K562 (cell line): ENCODE measurements around a stretch of chr1.

DNA sequence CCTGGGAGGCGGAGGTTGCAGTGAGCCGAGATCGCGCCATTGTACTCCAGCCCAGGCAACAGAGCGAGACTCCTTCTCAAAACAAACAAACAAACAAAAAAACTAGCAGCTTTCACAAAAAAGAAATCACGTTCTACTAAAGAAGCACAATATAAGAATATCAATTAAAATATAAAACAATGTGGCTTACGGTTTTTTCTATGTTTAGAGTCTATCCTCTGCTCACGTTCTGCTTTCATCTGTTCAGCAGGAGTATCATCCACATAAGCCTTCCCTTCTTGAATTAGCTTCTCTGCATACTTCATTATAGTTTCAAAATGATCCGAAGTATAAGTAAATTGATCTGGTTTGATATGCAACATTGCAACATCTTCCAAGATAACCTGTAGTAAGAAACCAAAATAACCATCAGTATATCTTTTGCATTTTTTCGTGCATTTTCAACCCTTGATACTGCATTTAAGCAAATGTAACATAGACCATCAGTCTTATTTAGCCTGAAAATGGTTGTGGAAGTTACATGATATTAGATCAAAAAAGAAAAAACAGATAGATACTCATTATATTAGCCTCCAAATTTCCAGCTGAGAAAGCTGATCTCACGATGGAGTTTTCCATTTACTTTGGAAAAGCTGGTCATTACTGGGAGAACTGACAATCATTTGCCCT lies 22.1 kb downstream of the EPRS1 start:
- RAMPAGE, long total RNA, result no peak
- RRBS, result no CpG with 5 or more reads among the region's 11 CpGs
PRO-cap:
- standard, result no peak
- CoPRO, capped RNA only, 2 experiments, result no peak in any of the 2 experiments
- CoPRO, capped and uncapped RNA, 2 experiments, result no peak in any of the 2 experiments
- CoPRO, uncapped RNA only, 2 experiments, result no peak in any of the 2 experiments
CAGE:
- cytosol, long polyA plus RNA, result no peak
- long polyA plus RNA, result no peak
- nucleolus, long total RNA, result no peak
- nucleus, long polyA plus RNA, result no peak

- RAMPAGE, long total RNA, result no peak
- RRBS, result no CpG with 5 or more reads among the region's 18 CpGs
PRO-cap:
- standard, result bidirectional peak, plus-strand start at chr1:220090557, minus-strand start at chr1:220090463
- CoPRO, capped RNA only, 2 experiments, result no peak in any of the 2 experiments
- CoPRO, capped and uncapped RNA, 2 experiments, result no peak in any of the 2 experiments
- CoPRO, uncapped RNA only, 2 experiments, result no peak in any of the 2 experiments
CAGE:
- cytosol, long polyA plus RNA, result no peak
- long polyA plus RNA, result no peak
- nucleolus, long total RNA, result no peak
- nucleus, long polyA plus RNA, result no peak
Observed at GRCh38 chr1:220090195-220090713, 666 bp upstream of the BPNT1 start.

- RAMPAGE, long total RNA, result no peak
- RRBS, result no CpG with 5 or more reads among the region's 3 CpGs
PRO-cap:
- standard, result unidirectional peak, minus-strand start at chr1:220093531; unidirectional peak, minus-strand start at chr1:220093731
- CoPRO, capped RNA only, 2 experiments, result peak in 1 of 2 experiments; most common minus-strand start chr1:220093731 (in 1)
- CoPRO, capped and uncapped RNA, 2 experiments, result peak in 1 of 2 experiments; most common minus-strand start chr1:220093731 (in 1)
- CoPRO, uncapped RNA only, 2 experiments, result peak in 2 of 2 experiments; most common plus-strand start chr1:220093752 (in 1); most common minus-strand start chr1:220093731 (in 2)
CAGE:
- cytosol, long polyA plus RNA, result no peak
- long polyA plus RNA, result no peak
- nucleolus, long total RNA, result no peak
- nucleus, long polyA plus RNA, result no peak
Observed at GRCh38 chr1:220093520-220093899, 422 bp upstream of the IARS2 start.

DNA sequence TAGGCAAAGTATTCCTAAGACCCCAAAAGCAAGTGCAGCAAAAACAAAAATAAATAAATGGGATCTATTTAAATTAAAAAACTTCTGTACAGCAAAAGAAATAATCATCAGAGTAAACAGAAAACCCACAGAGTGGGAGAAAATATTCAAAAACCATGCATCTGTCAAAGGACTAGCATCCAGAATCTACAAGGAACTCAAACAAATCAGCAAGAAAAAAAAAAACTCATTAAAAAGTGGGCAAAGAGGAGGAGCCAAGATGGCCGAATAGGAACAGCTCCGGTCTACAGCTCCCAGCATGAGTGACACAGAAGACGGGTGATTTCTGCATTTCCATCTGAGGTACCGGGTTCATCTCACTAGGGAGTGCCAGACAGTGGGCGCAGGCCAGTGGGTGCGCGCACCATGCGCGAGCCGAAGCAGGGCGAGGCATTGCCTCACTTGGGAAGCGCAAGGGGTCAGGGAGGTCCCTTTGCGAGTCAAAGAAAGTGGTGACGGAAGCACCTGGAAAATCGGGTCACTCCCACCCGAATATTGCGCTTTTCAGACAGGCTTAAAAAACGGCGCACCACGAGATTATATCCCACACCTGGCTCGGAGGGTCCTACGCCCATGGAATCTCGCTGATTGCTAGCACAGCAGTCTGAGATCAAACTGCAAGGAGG lies 27.2 kb downstream of the RAB3GAP2 start:
- RAMPAGE, long total RNA, result no peak
- RRBS, result no CpG with 5 or more reads among the region's 23 CpGs
PRO-cap:
- standard, result no peak
- CoPRO, capped RNA only, 2 experiments, result no peak in any of the 2 experiments
- CoPRO, capped and uncapped RNA, 2 experiments, result no peak in any of the 2 experiments
- CoPRO, uncapped RNA only, 2 experiments, result no peak in any of the 2 experiments
CAGE:
- cytosol, long polyA plus RNA, result no peak
- long polyA plus RNA, result no peak
- nucleolus, long total RNA, result no peak
- nucleus, long polyA plus RNA, result no peak

- RAMPAGE, long total RNA, result no peak
- RRBS, result no CpG with 5 or more reads among the region's 2 CpGs
PRO-cap:
- standard, result no peak
- CoPRO, capped RNA only, 2 experiments, result no peak in any of the 2 experiments
- CoPRO, capped and uncapped RNA, 2 experiments, result no peak in any of the 2 experiments
- CoPRO, uncapped RNA only, 2 experiments, result no peak in any of the 2 experiments
CAGE:
- cytosol, long polyA plus RNA, result no peak
- long polyA plus RNA, result no peak
- nucleolus, long total RNA, result no peak
- nucleus, long polyA plus RNA, result no peak
Observed at GRCh38 chr1:220360868-220361164, 88.6 kb upstream of the RAB3GAP2 start.

- RAMPAGE, long total RNA, result no peak
- RRBS, result no CpG with 5 or more reads among the region's 4 CpGs
PRO-cap:
- standard, result no peak
- CoPRO, capped RNA only, 2 experiments, result no peak in any of the 2 experiments
- CoPRO, capped and uncapped RNA, 2 experiments, result no peak in any of the 2 experiments
- CoPRO, uncapped RNA only, 2 experiments, result no peak in any of the 2 experiments
CAGE:
- cytosol, long polyA plus RNA, result no peak
- long polyA plus RNA, result no peak
- nucleolus, long total RNA, result no peak
- nucleus, long polyA plus RNA, result no peak
Observed at GRCh38 chr1:220781660-220782287, 4.9 kb upstream of the MTARC1 start.

- RAMPAGE, long total RNA, result no peak
- RRBS, result 53% methylated on average over 14 of the region's 41 CpGs
PRO-cap:
- standard, result no peak
- CoPRO, capped RNA only, 2 experiments, result no peak in any of the 2 experiments
- CoPRO, capped and uncapped RNA, 2 experiments, result no peak in any of the 2 experiments
- CoPRO, uncapped RNA only, 2 experiments, result no peak in any of the 2 experiments
CAGE:
- cytosol, long polyA plus RNA, result no peak
- long polyA plus RNA, result no peak
- nucleolus, long total RNA, result no peak
- nucleus, long polyA plus RNA, result no peak
Observed at GRCh38 chr1:220878125-220879053, 854 bp upstream of the HLX start.

- RAMPAGE, long total RNA, result no peak
- RRBS, result 15% methylated on average over 12 of the region's 17 CpGs
PRO-cap:
- standard, result bidirectional peak, plus-strand start at chr1:220879367, minus-strand start at chr1:220879221
- CoPRO, capped RNA only, 2 experiments, result peak in 2 of 2 experiments; most common minus-strand start chr1:220879221 (in 2)
- CoPRO, capped and uncapped RNA, 2 experiments, result peak in 1 of 2 experiments; most common minus-strand start chr1:220879201 (in 1)
- CoPRO, uncapped RNA only, 2 experiments, result no peak in any of the 2 experiments
CAGE:
- cytosol, long polyA plus RNA, result no peak
- long polyA plus RNA, result no peak
- nucleolus, long total RNA, result no peak
- nucleus, long polyA plus RNA, result no peak
Observed at GRCh38 chr1:220879054-220879269, 281 bp upstream of the HLX start.

DNA sequence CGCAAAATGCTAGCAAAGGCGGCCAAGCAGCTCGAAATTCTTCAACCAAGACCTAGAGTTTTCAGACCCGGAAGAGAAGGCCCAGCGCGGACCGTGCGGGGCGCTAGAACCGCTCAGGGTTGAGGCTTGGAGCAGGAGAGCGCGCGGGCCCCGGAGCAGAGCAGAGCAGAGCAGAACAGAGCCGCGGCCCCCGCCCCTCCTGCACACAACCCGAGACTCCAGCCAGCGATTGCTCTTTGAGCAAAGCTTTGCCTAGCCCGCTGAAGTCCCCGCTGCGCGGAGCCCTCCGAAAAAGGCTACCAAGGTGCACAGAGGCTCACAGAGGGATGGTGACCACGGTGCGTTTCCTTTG lies 8.2 kb downstream of the HLX start:
- RAMPAGE, long total RNA, result no peak
- RRBS, result 7% methylated on average over 11 of the region's 26 CpGs
PRO-cap:
- standard, result no peak
- CoPRO, capped RNA only, 2 experiments, result no peak in any of the 2 experiments
- CoPRO, capped and uncapped RNA, 2 experiments, result no peak in any of the 2 experiments
- CoPRO, uncapped RNA only, 2 experiments, result no peak in any of the 2 experiments
CAGE:
- cytosol, long polyA plus RNA, result no peak
- long polyA plus RNA, result no peak
- nucleolus, long total RNA, result no peak
- nucleus, long polyA plus RNA, result no peak

GRCh38 chr1:221440512-221441006 lies 301.3 kb downstream of the DUSP10 start:
- RAMPAGE, long total RNA, result no peak
- RRBS, result no CpG with 5 or more reads among the region's 4 CpGs
PRO-cap:
- standard, result no peak
- CoPRO, capped RNA only, 2 experiments, result no peak in any of the 2 experiments
- CoPRO, capped and uncapped RNA, 2 experiments, result no peak in any of the 2 experiments
- CoPRO, uncapped RNA only, 2 experiments, result no peak in any of the 2 experiments
CAGE:
- cytosol, long polyA plus RNA, result no peak
- long polyA plus RNA, result no peak
- nucleolus, long total RNA, result no peak
- nucleus, long polyA plus RNA, result no peak

DNA sequence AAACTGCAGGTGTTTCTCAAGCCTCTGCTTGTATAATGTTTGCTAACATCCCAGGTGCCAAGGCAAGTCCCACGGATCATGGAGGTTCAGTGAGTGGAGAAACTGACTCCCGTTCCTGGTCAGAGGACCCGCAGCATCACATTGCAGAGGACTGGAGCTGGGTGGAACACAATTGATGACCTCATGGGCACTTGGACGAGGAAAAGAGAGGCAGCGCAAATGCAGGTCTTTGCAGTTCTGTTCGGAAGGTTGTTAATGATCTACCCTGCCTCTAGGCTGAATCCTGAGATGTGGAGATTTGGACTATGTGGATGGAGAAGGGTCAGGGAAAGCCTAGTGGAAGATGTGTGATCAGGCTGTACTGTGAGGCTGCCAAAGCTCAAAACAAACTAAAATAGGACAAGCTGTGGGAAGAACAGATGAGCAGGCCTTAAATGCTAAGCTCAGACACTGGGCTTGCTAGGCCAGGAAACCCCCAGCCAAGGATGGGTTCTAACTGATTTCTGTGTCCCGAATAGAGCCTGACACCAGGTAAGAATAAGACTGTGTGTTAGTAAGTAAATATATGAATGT lies 192.9 kb downstream of the DUSP10 start:
- RAMPAGE, long total RNA, result no peak
- RRBS, result no CpG with 5 or more reads among the region's 7 CpGs
PRO-cap:
- standard, result no peak
- CoPRO, capped RNA only, 2 experiments, result no peak in any of the 2 experiments
- CoPRO, capped and uncapped RNA, 2 experiments, result no peak in any of the 2 experiments
- CoPRO, uncapped RNA only, 2 experiments, result no peak in any of the 2 experiments
CAGE:
- cytosol, long polyA plus RNA, result no peak
- long polyA plus RNA, result no peak
- nucleolus, long total RNA, result no peak
- nucleus, long polyA plus RNA, result no peak

GRCh38 chr1:221563030-221563949 lies 178.6 kb downstream of the DUSP10 start:
- RAMPAGE, long total RNA, result no peak
- RRBS, result no CpG with 5 or more reads among the region's 32 CpGs
PRO-cap:
- standard, result no peak
- CoPRO, capped RNA only, 2 experiments, result no peak in any of the 2 experiments
- CoPRO, capped and uncapped RNA, 2 experiments, result no peak in any of the 2 experiments
- CoPRO, uncapped RNA only, 2 experiments, result no peak in any of the 2 experiments
CAGE:
- cytosol, long polyA plus RNA, result no peak
- long polyA plus RNA, result no peak
- nucleolus, long total RNA, result no peak
- nucleus, long polyA plus RNA, result no peak

- RAMPAGE, long total RNA, result no peak
- RRBS, result no CpG with 5 or more reads among the region's 2 CpGs
PRO-cap:
- standard, result no peak
- CoPRO, capped RNA only, 2 experiments, result no peak in any of the 2 experiments
- CoPRO, capped and uncapped RNA, 2 experiments, result no peak in any of the 2 experiments
- CoPRO, uncapped RNA only, 2 experiments, result no peak in any of the 2 experiments
CAGE:
- cytosol, long polyA plus RNA, result no peak
- long polyA plus RNA, result no peak
- nucleolus, long total RNA, result no peak
- nucleus, long polyA plus RNA, result no peak
Observed at GRCh38 chr1:221710575-221710932, 31.3 kb downstream of the DUSP10 start.

DNA sequence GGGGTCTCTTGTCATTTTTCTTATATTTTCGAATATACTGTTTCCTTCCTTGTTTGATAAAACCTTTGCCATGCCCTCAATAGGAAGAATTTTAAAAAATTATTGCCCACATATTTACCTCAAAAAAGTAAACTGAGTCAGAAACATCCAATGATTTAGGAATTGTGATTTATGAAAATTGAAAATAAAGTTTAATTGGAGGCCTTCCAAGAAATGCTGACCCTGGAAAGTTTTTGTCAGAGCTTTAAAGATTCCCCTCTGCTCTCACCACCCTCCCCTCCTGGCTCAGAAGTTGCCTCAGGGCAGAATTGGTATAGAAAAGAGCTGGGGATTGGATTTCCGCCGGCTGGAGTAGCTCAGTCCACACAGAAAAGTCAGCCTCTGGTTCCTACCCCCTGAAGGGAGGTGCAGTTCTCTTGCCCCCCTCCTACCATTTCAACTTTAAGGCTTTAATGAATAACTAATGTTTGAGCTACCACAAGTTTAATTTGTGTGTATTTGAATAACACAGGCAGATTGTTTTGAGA lies 26.8 kb downstream of the DUSP10 start:
- RAMPAGE, long total RNA, result no peak
- RRBS, result no CpG with 5 or more reads among the region's 3 CpGs
PRO-cap:
- standard, result no peak
- CoPRO, capped RNA only, 2 experiments, result no peak in any of the 2 experiments
- CoPRO, capped and uncapped RNA, 2 experiments, result no peak in any of the 2 experiments
- CoPRO, uncapped RNA only, 2 experiments, result no peak in any of the 2 experiments
CAGE:
- cytosol, long polyA plus RNA, result no peak
- long polyA plus RNA, result no peak
- nucleolus, long total RNA, result no peak
- nucleus, long polyA plus RNA, result no peak

DNA sequence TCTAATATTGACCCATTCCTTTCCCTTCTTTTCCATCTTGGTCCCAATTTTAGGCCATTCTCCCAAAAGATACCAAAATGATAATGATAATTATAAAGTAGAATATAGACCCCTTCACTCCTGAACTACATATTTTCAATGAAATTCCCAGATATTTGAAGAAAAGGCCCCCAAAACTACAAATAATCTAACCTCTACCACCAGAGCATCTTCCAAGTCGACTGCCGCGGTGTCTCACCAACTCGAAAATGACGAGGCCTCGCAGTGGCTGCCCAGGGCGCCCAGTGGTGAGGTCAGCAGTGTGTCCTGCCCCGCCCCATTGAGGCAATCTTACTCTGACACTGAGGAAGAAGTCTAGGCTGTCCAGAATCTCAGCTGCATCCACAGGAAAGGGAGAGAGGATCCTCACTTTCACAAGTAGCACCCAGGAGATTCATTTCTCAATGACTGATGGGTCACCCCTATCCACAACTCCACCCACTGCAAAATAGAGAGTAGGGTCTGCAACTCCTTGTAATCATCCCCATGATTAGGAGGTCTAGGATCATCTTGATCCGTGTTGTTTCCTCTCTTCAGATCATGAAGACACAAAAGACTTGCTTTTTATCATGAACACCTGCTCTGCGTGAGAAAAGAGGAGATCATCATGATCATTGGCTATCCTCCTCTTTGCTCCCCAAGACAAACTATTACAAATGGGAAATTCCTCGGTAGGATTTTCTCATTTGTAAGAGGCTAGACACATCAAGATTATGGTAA lies 5.1 kb downstream of the DUSP10 start:
- RAMPAGE, long total RNA, result no peak
- RRBS, result no CpG with 5 or more reads among the region's 11 CpGs
PRO-cap:
- standard, result unidirectional peak, minus-strand start at position 250 of the sequence
- CoPRO, capped RNA only, 2 experiments, result peak in 1 of 2 experiments; most common plus-strand start position 345 of the sequence (in 1); most common minus-strand start position 250 of the sequence (in 1)
- CoPRO, capped and uncapped RNA, 2 experiments, result no peak in any of the 2 experiments
- CoPRO, uncapped RNA only, 2 experiments, result no peak in any of the 2 experiments
CAGE:
- cytosol, long polyA plus RNA, result no peak
- long polyA plus RNA, result no peak
- nucleolus, long total RNA, result no peak
- nucleus, long polyA plus RNA, result no peak

- RAMPAGE, long total RNA, result no peak
- RRBS, result no CpG with 5 or more reads among the region's 3 CpGs
PRO-cap:
- standard, result no peak
- CoPRO, capped RNA only, 2 experiments, result no peak in any of the 2 experiments
- CoPRO, capped and uncapped RNA, 2 experiments, result no peak in any of the 2 experiments
- CoPRO, uncapped RNA only, 2 experiments, result no peak in any of the 2 experiments
CAGE:
- cytosol, long polyA plus RNA, result no peak
- long polyA plus RNA, result no peak
- nucleolus, long total RNA, result no peak
- nucleus, long polyA plus RNA, result no peak
Observed at GRCh38 chr1:221794202-221794926, 52.5 kb upstream of the DUSP10 start.

GRCh38 chr1:222037589-222038148 lies 295.8 kb upstream of the DUSP10 start:
- RAMPAGE, long total RNA, result no peak
PRO-cap:
- standard, result no peak
- CoPRO, capped RNA only, 2 experiments, result no peak in any of the 2 experiments
- CoPRO, capped and uncapped RNA, 2 experiments, result no peak in any of the 2 experiments
- CoPRO, uncapped RNA only, 2 experiments, result no peak in any of the 2 experiments
CAGE:
- cytosol, long polyA plus RNA, result no peak
- long polyA plus RNA, result no peak
- nucleolus, long total RNA, result no peak
- nucleus, long polyA plus RNA, result no peak

DNA sequence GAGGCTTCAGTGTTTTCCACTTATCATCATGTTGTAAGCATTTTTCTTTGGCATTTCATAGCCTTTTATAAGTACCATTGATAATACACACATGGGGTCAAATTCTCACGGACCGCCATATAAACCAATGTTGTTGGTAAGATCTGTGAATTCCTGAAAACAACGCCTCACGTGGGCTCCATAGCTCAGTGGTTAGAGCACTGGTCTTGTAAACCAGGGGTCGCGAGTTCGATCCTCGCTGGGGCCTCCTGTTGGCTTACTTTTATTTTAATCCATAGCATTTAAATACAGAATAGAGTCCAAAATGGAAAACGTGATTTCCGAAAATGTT lies 83.1 kb downstream of the HHIPL2 start:
- RAMPAGE, long total RNA, result no peak
- RRBS, result no CpG with 5 or more reads among the region's 10 CpGs
PRO-cap:
- standard, result unidirectional peak, plus-strand start at position 170 of the sequence
- CoPRO, capped RNA only, 2 experiments, result no peak in any of the 2 experiments
- CoPRO, capped and uncapped RNA, 2 experiments, result peak in 2 of 2 experiments; most common plus-strand start position 170 of the sequence (in 2)
- CoPRO, uncapped RNA only, 2 experiments, result peak in 2 of 2 experiments; most common plus-strand start position 170 of the sequence (in 2)
CAGE:
- cytosol, long polyA plus RNA, result no peak
- long polyA plus RNA, result no peak
- nucleolus, long total RNA, result no peak
- nucleus, long polyA plus RNA, result no peak

DNA sequence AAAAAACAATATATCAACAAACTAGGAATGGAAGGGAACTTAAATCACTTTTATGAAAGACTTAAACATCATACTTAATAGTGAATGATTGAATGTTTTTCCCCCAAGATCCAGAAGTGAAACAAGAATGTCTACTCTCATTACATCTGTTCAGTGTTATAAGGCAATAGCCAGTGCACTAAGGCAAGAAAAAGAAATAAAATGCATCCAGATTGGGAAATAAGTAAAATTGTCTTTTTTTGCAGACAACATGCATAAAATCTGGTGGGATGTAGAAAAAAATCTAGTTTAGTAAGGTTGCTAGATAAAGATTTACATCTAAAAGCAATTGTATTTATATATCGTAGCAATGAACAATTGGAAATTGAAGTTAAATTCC lies 21.8 kb downstream of the MIA3 start:
- RAMPAGE, long total RNA, result no peak
- RRBS, result no CpG with 5 or more reads among the region's 1 CpG
PRO-cap:
- standard, result no peak
- CoPRO, capped RNA only, 2 experiments, result no peak in any of the 2 experiments
- CoPRO, capped and uncapped RNA, 2 experiments, result no peak in any of the 2 experiments
- CoPRO, uncapped RNA only, 2 experiments, result no peak in any of the 2 experiments
CAGE:
- cytosol, long polyA plus RNA, result no peak
- long polyA plus RNA, result no peak
- nucleolus, long total RNA, result no peak
- nucleus, long polyA plus RNA, result no peak